Pericardium (tissue), 1 donor: ENCODE measurements around a stretch of chrX.

GRCh38 chrX:311315-311985 is 7.1 kb downstream of the GTPBP6 start:
- RRBS, result no CpG with 5 or more reads among the region's 58 CpGs

- RRBS, result 3% methylated on average over 7 of the region's 33 CpGs
Observed at GRCh38 chrX:644813-645368, 14.3 kb downstream of the SHOX start.

DNA sequence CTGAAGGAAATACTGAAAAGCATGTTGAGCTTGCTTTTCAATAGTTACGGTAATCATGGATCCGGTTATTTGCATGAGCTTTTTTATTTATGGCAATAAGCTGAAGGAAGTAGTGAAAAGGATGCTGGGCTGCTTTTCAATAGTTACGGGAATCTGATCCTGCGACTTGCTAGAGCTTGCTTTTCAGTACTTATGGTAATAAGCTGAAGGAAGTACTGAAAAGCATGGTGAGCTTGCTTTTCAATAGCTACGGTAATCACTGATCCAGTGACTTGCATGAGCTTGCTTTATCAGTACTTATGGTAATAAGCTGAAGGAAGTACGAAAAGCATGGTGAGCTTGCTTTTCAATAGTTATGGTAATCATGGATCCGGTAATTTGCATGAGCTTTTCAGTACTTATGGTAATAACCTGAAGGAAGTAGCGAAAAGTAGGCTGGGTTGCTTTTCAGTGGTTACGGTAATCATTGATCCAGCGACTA is 6.9 kb downstream of the CRLF2 start:
- RRBS, result no CpG with 5 or more reads among the region's 10 CpGs

GRCh38 chrX:1212368-1212500 is 215 bp downstream of the CRLF2 start:
- RRBS, result no CpG with 5 or more reads among the region's 1 CpG

DNA sequence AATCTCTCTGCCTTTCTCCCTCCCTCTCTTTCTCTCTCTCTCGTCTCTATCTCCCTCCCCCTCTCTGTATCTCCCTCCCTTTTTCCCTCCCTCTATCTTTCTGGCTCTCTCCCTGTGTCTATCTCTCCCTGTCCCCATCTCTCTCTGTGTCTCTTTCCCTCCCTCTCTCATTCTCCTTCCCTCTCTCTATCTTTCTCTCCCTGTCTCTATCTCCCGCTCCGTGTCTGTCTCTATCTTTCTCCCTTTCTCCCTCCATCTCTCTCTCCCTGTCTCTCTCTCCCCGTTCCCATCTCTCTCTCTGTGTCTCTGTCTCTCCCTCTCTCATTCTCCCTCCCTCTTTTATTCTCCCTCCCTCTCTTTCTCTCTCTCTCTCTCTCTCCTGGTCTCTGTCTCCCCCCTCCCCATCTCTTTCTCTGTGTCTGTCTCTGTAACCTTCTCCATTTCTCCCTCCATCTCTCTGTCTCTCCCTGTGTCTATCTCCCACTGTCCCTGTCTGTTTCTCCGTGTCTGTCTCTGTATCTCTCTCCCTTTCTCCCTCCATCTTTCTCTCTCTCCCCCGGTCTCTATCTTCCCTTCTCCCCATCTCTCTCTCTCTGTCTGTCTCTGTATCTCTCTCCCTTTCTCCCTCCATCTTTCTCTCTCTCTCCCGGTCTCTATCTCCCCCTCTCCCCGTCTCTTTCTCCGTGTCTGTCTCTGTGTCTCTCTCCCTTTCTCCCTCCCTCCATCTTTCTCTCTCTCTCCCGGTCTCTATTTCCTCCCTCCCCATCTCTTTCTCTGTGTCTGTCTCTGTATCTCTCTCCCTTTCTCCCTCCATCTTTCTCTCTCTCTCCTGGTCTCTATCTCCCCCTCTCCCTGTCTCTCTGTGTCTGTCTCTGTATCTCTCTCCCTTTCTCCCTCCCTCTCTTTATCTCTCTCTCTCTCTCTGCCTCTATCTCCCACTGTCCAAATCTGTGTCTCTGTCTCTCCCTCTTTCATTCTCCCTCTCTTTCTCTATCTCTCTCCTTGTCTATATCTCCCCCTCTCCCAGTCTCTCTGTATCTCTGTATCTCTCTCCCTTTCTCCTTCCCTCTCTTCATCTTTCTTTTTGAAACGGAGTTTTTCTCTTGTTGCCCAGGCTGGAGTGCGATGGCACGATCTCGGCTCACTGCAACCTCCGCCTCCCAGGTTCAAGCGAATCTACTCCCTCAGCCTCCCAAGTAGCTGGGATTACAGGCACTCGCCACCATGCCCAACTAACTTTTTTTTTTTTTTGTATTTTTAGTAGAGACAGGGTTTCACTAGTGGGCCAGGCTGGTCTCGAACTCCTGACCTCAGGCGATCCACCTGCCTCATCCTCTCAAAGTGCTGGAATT is 23.3 kb downstream of the IL3RA start:
- RRBS, result 86% methylated on average over 2 of the region's 19 CpGs

DNA sequence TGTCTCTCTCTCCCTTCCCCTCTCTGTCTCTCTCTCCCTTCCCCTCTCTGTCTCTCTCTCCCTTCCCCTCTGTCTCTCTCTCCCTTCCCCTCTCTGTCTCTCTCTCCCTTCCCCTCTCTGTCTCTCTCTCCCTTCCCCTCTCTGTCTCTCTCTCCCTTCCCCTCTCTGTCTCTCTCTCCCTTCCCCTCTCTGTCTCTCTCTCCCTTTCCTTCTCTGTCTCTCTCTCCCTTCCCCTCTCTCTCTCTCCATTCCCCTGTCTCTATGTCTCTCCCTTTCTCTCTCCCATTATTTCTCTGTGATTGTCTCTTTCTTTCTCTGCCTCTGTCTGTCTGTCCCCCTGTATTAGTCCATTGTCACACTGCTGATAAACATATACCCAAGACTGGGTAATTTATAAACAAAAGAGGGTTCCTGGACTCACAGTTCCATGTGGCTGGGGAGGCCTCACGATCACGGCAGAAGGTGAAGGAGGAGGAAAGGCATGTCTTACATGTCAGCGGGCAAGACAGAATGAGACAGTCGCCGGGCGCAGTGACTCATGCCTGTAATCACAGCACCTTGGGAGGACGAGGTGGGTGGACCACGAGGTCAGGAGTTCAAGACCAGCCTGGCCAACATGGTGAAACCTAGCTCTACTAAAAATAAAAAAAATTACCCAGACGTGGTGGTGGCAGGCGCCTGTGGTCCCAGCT is 24.5 kb downstream of the IL3RA start:
- RRBS, result no CpG with 5 or more reads among the region's 10 CpGs

DNA sequence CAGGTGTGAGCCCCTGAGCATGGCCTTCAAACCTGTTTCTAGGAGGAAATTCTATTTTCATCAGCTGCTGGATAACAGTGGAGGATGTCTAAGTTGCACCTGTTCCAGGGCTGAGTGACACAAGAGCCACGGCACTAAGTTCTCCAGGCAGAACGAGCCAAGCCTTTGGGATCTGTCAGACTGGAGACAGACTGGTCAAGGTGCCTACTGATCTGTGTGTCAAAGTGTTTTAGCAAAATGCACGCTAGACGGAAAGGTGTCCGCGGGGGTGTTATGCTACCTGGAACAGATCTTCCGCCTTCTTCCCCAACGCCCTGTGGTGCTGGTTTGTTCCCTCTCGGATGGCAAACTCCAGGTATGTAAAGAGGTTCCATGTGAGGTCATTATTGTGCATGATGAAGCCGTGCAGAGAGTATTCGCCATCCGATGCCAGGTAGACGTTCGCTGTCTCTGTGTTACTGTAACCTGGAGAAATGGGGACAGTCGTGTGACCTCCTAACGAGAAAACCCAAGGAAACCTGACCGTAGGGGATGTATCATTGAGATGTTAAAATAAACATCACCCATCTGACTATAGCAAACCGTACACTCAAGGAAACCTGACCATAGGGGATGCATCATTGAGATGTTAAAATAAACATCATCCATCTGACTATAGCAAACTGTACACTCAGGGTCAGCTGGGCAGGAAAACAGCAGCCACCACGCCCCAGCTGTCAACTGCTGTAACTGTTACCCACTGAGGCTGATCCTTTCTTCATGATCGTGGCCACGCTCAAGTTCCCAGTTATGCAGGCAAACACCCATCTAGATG is 29.7 kb upstream of the SLC25A6 start:
- RRBS, result no CpG with 5 or more reads among the region's 21 CpGs

DNA sequence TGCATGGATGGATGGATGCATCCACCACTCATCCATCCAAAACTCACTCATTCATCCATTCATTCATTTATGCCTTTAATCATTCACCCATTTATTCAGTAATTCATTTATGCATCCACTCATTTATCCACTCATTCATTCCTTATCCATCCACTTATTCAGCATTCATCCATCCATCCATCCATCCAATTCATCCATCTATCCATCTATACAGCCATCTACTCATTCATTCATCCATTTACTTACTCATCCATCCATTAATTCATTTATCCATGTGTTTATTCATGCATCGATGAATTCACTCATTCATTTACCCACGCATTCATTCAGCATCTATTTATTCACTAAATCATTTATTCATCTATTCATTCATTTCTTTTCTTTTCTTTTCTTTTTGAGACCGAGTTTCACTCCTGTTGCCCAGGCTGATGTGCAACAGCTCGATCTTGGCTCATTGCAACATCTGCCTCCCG is 10.4 kb downstream of the P2RY8 start:
- RRBS, result no CpG with 5 or more reads among the region's 5 CpGs

DNA sequence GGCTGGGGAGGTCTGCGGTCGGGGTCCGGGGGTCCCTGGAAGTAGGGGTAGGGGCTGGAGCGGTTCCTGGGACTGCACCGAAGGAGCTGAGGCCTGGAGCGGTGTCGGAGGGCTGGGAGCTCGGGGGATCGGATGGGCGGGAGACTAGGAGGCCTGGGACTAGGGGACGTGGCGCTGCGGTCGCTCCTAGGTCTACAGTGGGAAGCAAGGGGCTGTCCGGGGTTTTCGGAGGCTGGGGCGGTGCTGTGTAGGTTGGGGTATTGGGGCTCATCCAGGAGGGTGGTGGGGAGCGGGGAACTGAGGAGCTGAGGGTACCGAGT is 515 bp downstream of the AKAP17A start:
- RRBS, result under 1% methylated on average over 3 of the region's 19 CpGs

DNA sequence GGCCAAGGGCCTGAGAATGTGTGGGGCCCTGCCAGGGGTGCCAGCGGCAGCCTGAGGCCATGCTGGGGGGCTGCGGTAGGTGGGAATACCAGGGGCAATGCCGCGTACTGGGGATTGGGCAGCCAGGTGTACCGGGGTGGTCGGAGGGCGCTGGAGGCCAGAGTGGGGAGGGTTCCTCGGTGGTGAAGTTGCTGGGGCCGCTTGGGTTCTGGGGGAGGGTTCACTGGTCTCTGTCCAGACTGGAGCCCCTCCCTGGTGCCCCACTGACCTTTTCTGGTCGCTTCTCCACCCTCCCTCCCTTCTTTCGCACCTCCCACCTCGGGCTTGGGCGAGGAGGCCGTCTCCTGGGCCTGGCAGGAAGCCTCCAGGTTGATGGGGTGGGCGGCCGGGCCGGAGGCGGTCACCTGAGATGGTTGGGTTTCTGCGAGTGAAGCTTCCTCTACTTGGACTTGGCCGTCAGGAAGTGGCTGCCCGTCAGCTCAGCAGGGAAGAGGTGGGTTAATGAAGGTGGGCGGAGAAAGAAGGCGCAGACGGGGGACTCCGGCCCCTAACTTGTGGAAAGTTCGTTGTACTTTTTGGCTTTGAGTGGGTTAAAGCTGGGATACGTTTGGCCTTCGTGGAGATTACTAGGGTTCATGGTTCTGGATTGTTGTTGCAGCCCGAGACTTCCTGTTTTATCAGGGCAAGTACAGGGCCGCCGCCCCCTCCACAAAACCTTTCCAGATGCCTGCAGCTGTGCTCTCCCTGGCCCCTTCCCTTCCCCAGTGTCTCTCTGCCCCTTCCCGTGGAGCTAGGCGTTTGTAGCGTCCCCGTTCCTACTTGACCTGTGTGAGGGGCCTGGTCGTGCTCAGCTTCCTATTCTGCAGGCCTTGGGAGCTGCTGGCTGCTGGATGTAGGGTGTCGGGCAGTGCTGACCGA is 1.1 kb downstream of the AKAP17A start:
- RRBS, result no CpG with 5 or more reads among the region's 38 CpGs

DNA sequence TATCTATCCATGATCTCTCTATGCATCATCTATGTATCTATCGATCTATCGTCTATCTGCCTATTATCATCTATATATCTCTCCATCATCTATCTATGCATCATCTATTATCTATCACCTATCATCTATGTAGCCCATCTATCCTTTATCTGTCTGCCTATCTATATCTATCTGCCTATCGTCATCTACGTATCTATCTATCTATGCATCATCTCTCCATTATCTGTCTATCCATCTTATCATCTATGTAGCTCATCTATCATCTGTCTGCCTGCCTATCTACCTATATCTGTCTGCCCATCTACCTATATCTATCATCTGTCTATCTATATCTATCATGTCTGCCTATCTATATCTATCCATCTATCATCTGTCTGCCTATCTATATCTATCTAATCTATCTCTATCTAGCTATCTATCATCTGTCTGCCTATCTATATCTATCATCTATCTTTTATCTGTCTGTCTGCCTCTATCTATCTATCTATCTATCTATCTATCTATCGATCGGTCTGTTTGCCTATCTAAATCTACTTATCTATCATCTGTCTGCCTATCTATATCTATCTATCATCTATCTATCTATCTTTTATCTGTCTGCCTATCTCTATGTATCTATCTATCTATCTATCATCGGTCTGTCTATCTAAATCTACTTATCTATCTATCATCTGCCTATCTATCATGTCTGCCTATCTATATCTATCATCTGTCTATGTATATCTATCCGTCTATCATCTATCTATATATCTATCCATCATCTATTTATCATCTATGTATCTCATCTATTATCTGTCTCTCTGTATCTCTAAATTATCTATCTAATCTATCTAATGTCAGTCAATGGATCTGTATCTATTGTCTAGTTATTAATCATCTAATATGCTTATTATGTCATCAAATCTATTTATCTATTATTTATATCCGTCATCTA is 320.3 kb downstream of the DHRSX start:
- RRBS, result no CpG with 5 or more reads among the region's 9 CpGs

DNA sequence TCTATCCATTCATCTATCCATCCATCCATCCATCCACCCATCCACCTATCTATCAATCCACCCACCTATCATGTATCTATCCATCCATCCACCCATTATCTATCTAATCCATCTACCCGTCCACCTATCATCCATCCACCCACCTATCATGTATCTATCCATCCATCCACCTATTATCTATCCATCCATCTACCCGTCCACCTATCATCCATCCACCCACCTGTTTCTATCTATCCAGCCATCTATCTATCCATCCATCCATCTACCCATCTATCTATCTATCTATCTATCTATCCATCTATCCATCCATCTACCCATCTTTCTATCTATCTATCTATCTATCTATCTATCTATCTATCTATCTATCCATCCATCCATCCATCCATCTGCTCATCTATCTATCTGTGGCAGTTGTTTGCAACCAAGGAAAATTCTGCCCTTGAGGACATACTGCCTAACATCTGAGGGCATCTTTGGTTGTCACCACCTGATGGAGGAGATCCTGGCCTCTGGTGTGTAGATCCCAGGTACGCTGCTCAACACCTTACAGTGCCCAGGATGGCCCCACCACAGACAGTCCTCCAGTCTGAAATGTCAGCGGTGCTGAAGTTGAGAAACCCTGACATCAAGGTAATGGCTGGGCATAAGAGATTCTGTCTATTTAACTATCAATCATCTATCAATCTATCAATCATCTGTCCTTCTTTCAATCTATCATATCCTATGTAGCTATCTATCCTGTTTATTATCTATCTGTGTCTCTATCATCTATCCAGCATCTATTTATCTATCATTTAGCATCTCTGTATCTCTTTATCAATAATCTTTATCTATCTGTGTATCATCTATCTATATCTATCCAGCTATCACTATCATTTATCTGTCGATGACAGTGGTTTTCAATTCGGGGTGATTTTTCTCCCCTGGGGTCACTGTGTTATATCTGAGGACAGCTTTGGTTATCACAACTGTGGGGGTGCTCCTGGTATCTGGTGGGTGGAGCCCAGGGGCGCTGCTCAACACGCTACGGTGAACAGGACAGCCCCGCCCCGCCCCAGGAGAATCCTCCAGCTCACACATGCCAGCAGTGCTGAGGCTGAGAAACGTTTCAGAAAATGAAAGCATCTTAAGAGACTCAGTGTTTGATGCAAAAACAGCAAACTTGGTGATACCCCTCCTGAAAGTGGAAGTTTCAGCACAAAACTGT is 315.8 kb downstream of the DHRSX start:
- RRBS, result no CpG with 5 or more reads among the region's 12 CpGs

- RRBS, result no CpG with 5 or more reads among the region's 11 CpGs
Observed at GRCh38 chrX:2321377-2321875, 179.3 kb downstream of the DHRSX start.

- RRBS, result 95% methylated on average over 7 of the region's 47 CpGs
Observed at GRCh38 chrX:2488751-2489339, 11.9 kb downstream of the DHRSX start.

DNA sequence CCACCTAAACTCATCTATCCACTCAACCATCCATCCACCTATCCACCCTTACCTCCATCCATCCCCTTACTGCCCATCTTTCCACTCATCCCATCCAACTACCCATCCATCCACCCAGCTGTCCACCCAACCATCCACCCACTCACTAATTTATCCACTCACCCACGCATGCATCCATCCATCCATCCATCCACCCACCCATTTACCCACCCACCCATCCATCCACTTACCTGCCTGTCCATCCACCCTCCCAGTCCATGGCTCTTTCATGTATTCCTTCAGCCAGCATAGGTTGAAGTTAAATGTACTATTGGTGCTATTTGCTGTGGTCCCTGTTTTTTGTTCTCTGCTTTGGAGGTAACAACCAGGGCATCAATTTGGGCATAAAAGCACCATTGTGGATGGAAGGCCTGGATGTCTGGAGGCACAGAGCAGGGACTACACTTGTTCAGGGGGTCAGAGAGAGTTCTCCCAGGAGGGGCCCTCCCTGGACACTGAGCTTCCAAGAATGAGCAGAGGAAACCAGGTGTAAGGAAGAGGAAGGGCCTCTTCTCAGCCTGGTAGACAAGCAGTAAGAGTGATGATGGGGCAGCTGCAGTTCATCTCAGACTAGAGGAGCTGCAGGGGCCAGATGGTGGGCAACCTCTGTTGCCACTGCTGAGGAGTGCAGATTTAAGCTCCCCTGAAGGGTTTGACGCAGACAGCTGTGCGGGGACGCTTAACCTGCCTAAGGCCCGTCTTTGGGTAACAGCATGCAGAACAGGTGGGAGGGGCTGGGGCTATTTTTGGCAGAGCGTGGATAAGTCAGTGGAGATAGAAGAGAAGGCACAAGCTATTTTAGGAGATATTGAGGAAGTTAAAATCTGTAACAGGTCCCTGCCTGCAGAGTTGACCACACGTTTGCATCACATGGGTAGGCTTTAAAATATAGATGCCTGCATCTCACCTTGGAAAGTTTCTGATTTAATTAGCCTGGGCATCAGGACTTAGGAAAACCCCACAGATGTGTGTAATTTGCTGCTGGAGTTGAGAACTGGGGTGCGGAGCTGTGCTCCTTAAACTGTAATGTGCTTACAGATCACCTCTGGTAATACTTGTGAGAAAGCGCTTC is 10.3 kb downstream of the CD99 start:
- RRBS, result no CpG with 5 or more reads among the region's 9 CpGs

DNA sequence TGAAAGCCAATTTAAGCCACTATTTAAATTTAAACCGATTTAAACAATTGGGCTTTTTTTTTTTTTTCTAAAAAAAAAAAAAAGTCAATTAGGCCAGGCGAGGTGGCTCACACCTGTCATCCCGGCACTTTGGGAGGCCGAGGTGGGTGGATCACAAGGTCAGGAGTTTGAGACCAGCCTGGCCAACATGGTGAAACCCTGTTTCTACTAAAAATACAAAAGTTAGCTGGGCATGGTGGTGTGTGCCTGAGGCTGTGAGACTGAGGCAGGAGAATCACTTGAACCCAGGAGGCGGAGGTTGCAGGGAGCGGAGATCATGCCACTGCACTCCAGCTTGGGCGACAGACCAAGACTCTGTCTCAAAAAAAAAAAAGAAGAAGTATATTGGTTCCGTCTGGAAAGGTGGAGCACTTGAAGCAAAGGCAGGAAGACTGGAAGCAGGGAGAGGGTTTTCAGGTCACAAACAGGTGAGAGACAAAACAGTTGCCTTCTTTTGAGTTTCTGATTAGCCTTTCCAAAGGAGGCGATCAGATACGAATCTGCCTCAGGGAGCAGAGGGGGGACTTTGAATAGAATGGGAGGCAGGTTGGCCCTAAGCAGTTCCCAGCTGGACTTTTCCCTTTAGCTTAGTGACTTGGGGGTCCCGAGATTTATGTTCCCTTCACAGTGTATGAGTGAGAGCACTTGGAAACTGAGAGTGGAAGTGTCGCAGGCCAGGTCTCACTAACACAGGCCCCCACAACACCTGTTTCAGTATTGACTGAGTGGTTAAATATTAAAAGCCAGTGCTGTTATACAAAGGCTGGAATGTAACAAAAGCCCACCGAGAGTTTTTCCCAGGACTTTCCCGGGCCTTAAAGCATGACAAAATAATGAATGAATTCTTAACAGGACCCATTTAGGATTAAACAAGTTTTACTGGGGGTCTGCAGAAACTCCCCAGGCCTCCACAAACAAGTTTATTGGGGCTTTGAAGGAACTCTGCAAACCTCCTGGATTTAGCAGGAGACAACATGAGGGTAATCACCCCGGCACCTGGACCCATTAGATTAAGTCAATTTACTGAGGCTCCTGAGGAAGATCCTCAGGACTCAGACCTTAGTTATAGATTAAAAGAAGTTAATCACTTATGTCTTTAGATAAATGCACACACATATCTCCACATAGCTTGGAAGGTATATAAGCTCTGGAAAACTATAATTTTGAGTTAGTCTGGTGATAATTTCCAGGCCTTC is 28.9 kb downstream of the XG start:
- RRBS, result no CpG with 5 or more reads among the region's 15 CpGs

DNA sequence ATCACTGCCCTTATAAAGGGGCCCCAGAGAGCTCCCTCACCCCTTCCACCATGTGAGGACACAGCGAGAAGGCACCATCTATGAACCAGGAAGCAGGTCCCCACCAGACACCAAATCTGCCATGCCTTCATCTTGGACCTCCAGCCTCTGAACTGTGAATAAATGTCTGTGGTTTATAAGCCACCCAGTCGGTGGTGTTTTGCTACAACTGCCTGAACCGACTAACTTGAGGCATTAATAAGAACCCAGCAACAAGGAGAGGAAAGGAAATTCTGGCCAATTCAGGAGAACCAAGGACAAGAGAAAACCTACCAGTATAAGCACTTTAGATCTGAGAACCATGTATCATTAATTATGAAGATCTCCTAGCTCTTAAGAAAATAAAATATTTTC is 5.3 kb downstream of the PRKX start:
- RRBS, result no CpG with 5 or more reads among the region's 3 CpGs

DNA sequence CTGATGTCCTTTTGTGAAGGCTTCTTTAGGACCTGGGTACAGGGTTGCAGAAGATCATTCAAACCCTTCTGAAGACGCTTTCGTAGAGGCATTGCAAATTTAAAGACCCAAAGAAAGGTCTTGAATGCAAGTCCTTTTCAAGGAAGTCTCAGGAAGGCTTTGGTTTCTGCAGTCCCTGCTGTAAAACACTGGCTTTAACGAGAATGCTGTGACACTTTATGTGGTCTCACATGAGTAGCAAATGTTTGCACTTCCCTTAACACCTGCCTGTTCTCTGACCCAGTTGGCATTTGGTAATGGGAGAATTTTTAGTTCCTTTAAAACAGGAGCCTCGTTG is 330.4 kb upstream of the PRKX start:
- RRBS, result no CpG with 5 or more reads among the region's 4 CpGs

GRCh38 chrX:4710470-4711263 is 997.2 kb upstream of the PRKX start:
- RRBS, result no CpG with 5 or more reads among the region's 8 CpGs